Spleen (tissue), 7 donors: ENCODE measurements around a stretch of chr18.

- PRO-cap, 4 experiments = peak in 4 of 4 experiments; most common plus-strand start chr18:3448474 (in 4); most common minus-strand start chr18:3448163 (in 2)
- RAMPAGE, long total RNA, 4 experiments = start-site peak on the plus strand in 2 of 4 experiments, at chr18:3448181-3448471 at its widest, 16 to 27 reads per replicate
Observed at GRCh38 chr18:3447977-3448600, 1.9 kb upstream of the TGIF1 start.

GRCh38 chr18:3449174-3449939 lies 615 bp upstream of the TGIF1 start:
- PRO-cap, 4 experiments = peak in 4 of 4 experiments; most common plus-strand start chr18:3449340 (in 3); most common minus-strand start chr18:3449649 (in 4)
- RAMPAGE, long total RNA, 4 experiments = start-site peak on the plus strand in 4 of 4 experiments, at chr18:3449545-3449745 at its widest, 8 to 30 reads per replicate

DNA sequence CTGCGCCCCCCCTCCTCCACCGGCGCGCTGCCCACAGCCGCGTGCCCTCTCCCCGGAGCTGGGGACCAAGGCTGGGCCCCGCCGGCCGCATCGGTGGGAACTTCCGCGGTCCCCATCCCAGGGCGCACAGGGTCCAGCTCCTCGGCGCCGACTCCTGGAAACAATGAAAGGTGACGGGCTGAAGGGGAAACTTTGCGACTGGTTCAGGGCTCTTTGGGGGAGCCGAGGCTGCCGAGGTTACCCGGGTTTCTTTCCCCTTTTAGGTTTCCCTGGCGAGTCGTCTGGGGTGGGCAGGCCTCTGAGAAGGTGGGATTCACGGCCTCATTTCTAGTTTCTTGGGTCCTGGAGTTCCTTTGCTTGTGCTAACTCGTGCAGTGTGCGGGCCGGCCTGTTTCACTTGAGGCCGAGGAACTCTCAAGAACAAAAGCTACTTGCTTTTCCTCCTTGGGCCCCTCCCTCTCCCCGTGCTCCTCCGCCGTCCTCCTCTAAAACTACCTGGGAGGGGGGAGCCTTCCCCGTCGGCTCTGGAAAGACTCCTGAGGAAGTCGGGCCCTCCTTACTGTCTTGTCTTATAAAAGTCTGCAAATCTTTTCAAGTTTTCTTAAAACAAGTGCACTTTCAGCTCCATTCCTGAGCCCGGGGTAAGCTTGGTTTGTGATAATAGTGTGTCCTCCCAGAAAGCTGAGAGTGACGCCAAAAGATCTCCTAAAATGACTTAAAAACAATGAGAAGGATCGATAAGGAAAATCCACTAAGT lies 2.4 kb downstream of the TGIF1 start:
- PRO-cap, 4 experiments = peak in 4 of 4 experiments; most common plus-strand start position 163 of the sequence (in 2); most common minus-strand start position 165 of the sequence (in 4)
- RAMPAGE, long total RNA, 4 experiments = no peak in any of the 4 experiments

GRCh38 chr18:3454402-3455677 lies 4.9 kb downstream of the TGIF1 start:
- PRO-cap, 4 experiments = peak in 4 of 4 experiments; most common minus-strand start chr18:3454895 (in 4)
- RAMPAGE, long total RNA, 4 experiments = no peak in any of the 4 experiments

GRCh38 chr18:3526419-3527398 lies 76.7 kb downstream of the TGIF1 start:
- PRO-cap, 4 experiments = no peak in any of the 4 experiments
- RAMPAGE, long total RNA, 4 experiments = no peak in any of the 4 experiments

DNA sequence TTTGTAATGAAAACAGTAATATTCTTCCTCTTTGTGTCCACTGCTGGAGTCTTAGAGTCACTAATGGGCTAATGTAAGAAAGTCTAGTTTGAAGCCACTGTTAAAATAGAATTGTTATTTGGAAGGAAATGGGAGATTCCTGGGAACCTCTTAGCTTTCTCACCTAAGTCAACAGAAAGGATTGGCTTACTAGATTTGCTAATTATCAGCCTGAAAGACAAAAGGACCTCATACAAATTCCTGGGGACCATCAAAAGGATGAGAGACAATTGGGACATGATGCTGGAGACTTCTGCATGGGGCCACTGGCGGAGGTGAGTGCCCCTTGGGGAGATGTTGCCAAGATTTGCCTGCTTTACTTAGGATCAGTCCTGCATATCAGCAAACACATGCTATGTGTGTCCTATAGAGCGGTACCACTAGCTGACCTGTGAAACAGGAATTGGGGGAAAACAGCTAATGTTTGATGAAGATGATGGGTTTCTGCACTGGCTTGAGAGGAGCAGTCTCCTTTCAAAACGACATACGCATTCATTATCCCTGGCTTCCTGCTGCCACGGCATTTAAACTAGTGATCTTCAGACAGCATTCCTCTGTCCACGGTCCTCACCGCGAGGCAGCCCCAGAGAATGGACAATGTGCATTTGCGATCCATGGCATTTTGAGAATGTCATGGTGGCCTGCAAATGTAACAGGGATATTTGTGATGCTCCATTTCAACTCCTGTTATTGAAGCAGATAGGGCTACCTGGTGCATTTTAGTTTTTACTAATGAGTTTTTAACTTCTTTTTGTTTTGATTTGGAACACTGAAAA lies 104.2 kb downstream of the TGIF1 start:
- PRO-cap, 4 experiments = no peak in any of the 4 experiments
- RAMPAGE, long total RNA, 4 experiments = no peak in any of the 4 experiments

DNA sequence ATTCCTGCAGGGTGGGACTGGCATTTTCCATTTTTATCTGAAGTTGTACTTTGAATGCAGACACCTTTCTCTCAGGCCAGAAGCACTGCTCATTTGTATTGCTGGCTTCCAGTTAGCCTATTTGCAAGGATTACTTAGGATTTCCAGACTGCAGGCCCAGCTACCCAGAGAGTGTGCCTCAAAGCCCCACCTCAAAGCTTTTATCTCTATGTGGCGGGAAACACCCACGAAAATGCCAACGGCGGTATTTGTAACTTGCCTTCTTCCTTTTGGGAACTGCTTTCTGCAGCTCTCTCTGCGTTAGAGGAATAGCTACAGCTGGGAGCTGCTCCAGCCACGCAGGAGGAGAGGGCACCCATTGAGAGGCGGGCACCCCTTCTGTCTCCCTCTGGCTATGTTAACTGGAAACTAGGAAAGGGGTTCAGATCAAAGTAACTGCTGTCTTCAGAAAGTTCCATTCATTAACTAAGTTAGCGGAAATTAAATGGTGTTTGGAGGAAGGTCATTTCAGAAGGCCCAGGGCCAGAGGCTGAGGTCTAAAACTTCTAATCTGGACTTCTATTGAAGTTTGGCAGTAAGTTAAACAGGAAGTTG lies 144.9 kb downstream of the TGIF1 start:
- PRO-cap, 4 experiments = peak in 4 of 4 experiments; most common plus-strand start position 279 of the sequence (in 2); most common minus-strand start position 173 of the sequence (in 2)
- RAMPAGE, long total RNA, 4 experiments = no peak in any of the 4 experiments

GRCh38 chr18:3649012-3649858 lies 199.3 kb downstream of the TGIF1 start:
- PRO-cap, 4 experiments = no peak in any of the 4 experiments
- RAMPAGE, long total RNA, 4 experiments = no peak in any of the 4 experiments

GRCh38 chr18:3912639-3912917 lies 462.6 kb downstream of the TGIF1 start:
- PRO-cap, 4 experiments = no peak in any of the 4 experiments
- RAMPAGE, long total RNA, 4 experiments = no peak in any of the 4 experiments

- PRO-cap, 4 experiments = no peak in any of the 4 experiments
- RAMPAGE, long total RNA, 4 experiments = start-site peak on the plus strand in 1 of 4 experiments, at chr18:4264649-4264658 at its widest, 9 reads per replicate
Observed at GRCh38 chr18:4264205-4264936, 190.7 kb downstream of the DLGAP1 start.

DNA sequence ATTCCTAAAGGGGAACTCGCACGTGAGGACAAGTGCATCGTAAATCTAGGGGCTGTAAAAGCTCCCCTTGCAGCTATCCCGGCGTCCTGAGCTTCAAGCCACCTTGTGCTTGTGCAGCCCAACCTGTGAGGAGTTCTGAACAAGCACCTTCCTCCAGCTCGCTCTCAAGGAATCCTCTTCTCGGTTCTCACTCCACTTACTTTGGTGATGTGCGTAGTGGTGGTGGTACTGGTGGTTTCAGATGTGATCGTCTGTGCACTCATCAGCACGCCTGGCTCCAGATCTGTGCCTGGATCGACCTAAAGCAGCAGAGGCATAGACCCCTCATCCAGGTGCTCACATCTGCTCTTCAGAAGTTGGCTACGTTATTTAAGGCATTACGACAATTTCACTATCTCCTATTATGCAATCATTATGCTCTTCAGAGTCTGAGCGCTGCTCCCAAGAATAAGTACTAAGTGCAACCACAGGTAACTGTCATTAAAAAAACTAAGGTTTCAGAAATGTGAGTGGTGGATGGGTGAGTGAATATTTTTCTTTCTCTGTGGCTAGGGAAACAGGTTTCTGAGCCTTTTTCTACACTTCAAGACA lies 100.0 kb upstream of the ZBTB14 start:
- PRO-cap, 4 experiments = no peak in any of the 4 experiments
- RAMPAGE, long total RNA, 4 experiments = start-site peak on the minus strand in 1 of 4 experiments, centred at position 371 of the sequence, 9 reads per replicate

GRCh38 chr18:5406498-5407145 lies 111.1 kb upstream of the ZBTB14 start:
- PRO-cap, 4 experiments = no peak in any of the 4 experiments
- RAMPAGE, long total RNA, 4 experiments = start-site peak on the minus strand in 2 of 4 experiments, at chr18:5406717-5406885 at its widest, 23 to 24 reads per replicate

- PRO-cap, 4 experiments = no peak in any of the 4 experiments
- RAMPAGE, long total RNA, 4 experiments = no peak in any of the 4 experiments
Observed at GRCh38 chr18:5456009-5456366, 87.8 kb downstream of the EPB41L3 start.

GRCh38 chr18:5466230-5466803 lies 77.5 kb downstream of the EPB41L3 start:
- PRO-cap, 4 experiments = peak in 2 of 4 experiments; most common plus-strand start chr18:5466522 (in 2); most common minus-strand start chr18:5466396 (in 2)
- RAMPAGE, long total RNA, 4 experiments = no peak in any of the 4 experiments

DNA sequence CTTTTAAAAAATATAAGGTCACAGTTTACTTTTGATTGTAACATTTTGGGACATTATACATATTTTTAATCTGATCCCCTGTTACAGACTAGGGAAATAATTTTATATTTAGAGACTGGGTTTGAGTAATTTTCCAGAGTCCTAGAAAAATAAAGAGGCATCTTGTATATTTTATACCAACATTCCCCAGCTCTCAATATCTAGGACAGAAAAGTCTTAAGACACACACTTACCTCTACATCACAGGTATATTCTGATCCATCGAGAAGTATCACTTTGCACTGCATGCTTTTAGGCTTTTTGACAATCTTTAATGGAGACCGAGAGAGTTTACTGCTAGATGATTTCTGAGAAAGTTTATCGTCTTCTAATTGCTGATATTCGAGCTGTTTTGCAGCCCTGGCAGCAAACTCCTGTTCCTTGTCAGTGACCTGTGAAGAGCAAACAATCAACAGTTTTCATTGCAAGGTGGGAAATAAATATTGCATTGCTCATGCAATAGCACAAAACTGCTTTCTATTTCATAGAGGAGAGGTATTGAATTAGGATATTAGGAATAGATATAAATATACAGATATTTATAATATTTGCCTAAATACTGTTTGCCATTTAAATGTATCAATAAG lies 65.7 kb downstream of the EPB41L3 start:
- PRO-cap, 4 experiments = no peak in any of the 4 experiments
- RAMPAGE, long total RNA, 4 experiments = no peak in any of the 4 experiments

DNA sequence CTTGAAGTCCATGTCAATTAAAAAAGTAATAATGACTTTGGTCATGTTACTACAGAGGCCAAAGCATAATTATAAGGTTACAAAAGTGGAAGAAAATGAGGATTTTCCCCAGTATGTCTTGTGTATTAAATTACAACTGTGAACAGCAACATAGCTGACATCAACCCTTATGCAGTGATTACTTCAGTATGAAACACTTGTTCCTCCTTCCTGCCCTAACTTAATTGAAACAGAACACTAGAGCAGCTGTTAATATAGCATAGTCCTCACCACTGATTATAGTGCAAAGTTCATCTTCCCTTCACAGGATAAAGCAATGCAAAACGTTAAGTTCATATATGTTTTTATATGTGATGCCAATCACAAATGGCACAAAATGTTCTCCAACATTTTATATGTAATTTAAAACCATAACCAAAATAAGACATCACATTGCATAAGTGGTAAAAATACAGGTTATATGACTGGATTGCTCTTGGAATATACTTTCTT lies 29.8 kb downstream of the EPB41L3 start:
- PRO-cap, 4 experiments = peak in 1 of 4 experiments; most common plus-strand start position 218 of the sequence (in 1); most common minus-strand start position 219 of the sequence (in 1)
- RAMPAGE, long total RNA, 4 experiments = no peak in any of the 4 experiments

- PRO-cap, 4 experiments = peak in 4 of 4 experiments; most common plus-strand start chr18:5629095 (in 2); most common minus-strand start chr18:5628973 (in 4)
- RAMPAGE, long total RNA, 4 experiments = no peak in any of the 4 experiments
Observed at GRCh38 chr18:5628789-5629205, 85.0 kb upstream of the EPB41L3 start.

DNA sequence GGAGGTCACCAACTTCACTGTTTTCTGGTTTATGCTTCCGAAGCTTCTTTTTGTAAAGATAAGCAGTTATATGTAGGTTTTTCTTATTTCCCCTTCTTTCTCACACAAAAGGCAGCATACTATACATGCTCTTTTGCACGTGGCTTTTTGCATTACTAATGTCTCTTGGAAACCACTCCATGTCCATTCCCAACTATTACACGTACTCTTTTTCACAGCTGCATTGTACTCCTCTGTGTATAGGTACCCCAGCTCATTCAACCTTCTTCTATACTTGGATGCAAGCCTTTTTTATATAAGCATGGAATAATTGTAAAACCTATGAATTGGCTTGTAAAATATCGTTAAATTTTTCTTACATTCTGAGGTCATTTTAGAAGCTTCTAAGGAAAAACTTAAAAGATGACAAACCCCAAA lies 166.1 kb downstream of the L3MBTL4 start:
- PRO-cap, 4 experiments = no peak in any of the 4 experiments
- RAMPAGE, long total RNA, 4 experiments = no peak in any of the 4 experiments

GRCh38 chr18:6371157-6371594 lies 43.5 kb downstream of the L3MBTL4 start:
- PRO-cap, 4 experiments = no peak in any of the 4 experiments
- RAMPAGE, long total RNA, 4 experiments = no peak in any of the 4 experiments

DNA sequence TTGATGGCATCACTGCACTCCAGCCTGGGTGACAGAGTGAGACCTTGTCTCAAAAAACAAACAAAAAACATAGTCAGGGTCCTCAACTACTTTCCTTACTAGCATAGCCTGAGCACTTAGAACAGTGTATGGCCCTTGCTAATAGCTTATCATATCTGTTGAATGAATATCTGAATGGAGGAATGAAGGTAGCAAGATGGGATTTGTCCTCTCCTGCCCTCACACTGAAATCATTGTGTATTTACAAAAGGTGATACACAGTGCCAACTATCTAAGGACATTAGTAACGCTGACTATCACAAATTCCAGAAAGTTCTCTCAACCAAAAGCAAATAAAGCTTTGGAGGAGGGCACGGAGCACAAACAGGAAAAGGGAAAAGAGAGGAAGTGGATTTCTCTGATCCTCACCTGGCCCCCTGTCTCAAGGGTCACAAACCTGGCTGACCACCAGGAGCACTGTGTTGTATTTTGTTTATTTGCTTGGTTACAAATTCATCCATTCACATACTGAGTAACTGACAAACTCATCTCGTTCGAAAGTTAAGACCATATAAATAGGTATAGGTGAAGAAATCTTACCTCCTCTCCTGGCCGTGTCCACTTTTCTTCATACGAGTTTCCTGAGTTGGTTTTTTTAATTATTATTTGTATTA lies 37.9 kb downstream of the L3MBTL4 start:
- PRO-cap, 4 experiments = no peak in any of the 4 experiments
- RAMPAGE, long total RNA, 4 experiments = no peak in any of the 4 experiments